ENCODE data around the gene GPR152.

DNA sequence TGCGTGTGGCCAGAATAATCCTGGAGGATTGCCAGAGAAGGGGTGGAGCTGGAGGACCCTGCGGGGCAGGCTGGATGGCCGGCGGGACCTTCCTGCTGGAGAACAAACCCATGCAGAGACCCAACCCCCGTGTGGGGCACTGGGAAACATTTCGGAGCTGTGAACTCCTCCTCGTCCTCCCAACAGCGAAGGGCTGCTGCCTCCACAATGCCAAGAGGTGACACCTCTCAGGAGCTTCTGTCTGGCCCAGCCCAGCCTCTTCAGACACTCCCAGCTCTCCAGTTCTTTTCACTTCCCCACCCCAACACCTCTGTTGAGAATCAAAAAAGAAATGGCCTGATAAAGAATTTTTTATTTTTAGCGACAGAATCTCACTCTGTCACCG lies 25.5 kb downstream of the RHOD start:
- PRO-cap = no peak
- RAMPAGE, long total RNA, 3 experiments = no peak in any of the 3 experiments

GRCh38 chr11:67120181-67120797 lies 1.2 kb downstream of the KDM2A start:
- PRO-cap = no peak
- RAMPAGE, long total RNA, 3 experiments = no peak in any of the 3 experiments

GRCh38 chr11:67139896-67140251 lies 20.8 kb downstream of the KDM2A start:
- PRO-cap = no peak
- RAMPAGE, long total RNA, 3 experiments = no peak in any of the 3 experiments

DNA sequence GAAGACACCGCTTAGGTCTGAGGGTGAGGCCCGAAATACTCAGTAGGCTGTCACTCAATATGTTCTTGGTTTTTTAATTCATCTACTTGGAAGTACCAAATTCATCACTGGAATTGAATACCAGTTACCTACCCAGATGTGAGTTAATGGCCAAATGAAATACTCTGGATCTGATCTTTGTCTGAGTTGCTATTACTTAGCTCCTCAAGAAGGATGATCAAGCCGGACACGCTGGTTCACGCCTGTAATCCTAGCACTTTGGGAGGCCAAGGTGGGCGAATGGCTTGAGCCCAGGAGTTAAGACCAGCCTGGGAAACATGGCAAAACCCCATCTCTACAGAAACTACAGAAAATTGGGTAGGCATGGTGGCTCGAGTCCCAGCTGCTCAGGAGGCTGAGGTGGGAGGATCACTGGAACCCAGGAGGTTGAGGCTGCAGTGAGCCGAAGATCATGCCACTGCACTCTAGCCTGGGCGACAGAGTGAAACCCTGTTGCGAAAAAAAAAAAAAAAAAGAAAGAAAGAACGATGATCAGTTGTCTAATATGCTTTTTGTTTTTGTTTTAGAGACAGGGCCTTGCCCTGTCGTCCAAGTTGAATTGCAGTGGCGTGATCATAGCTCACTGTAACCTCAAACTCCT lies 38.0 kb upstream of the GRK2 start:
- PRO-cap = no peak
- RAMPAGE, long total RNA, 3 experiments = no peak in any of the 3 experiments

GRCh38 chr11:67301962-67302634 lies 1.2 kb upstream of the SSH3 start:
- PRO-cap = unidirectional peak, plus-strand start at chr11:67302411
- RAMPAGE, long total RNA, 3 experiments = no peak in any of the 3 experiments

GRCh38 chr11:67345861-67346986 lies 7.1 kb downstream of the POLD4 start:
- PRO-cap = no peak
- RAMPAGE, long total RNA, 3 experiments = no peak in any of the 3 experiments

DNA sequence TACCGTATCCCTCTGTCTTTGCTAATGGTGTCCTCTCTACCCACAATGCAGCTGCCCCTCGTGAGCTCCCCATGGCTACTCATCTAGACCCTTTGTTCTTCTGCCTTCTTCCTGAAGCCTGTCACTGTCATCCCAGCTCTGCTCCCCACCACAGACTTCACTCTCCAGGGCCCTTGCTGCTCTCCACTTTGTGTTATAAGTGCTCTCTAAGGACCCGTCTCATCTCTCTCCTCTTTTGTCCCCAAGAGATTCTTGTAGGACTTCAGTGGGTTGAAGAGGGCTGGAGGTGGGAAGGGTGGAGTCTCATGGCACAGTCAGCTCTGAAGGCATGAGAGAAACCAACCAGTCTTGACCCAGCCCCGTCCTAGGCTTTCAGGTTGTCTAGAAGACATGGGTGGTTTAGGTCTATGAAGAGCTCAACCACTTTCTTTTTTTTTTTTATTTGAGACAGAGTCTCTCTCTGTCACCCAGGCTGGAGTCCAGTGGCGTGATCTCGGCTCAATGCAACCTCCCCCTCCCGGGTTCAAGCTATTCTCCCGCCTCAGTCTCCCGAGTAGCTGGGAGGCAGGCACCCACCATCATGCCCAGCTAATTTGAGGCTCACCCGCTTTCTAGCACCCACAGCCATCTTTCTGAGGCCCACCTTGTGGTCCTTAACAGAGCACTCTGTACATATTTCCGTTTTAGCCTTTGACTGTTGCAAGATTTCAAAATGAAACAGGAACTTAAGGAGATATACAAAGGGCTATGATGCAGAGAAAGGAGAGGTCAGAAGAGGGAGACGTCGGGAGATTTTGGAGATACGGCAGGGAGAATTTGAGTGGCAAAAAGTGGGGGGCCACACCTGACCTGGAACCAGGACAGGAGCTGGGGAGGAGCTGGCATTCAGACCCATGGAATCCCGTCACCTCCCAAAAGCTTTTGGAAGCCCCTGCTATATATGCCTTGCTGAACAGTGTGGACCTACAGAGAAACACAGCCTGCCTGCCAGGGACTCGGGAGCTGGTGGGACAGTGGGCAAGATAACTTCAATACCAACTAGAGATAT lies 7.7 kb upstream of the CLCF1 start:
- PRO-cap = no peak
- RAMPAGE, long total RNA, 3 experiments = no peak in any of the 3 experiments

GRCh38 chr11:67433878-67434532 lies 3.5 kb downstream of the PTPRCAP start:
- PRO-cap = no peak
- RAMPAGE, long total RNA, 3 experiments = no peak in any of the 3 experiments

GRCh38 chr11:67435796-67436383 lies 1.6 kb downstream of the PTPRCAP start:
- PRO-cap = no peak
- RAMPAGE, long total RNA, 3 experiments = no peak in any of the 3 experiments

- PRO-cap = no peak
- RAMPAGE, long total RNA, 3 experiments = no peak in any of the 3 experiments
Measured at GRCh38 chr11:67441827-67442736, 1.2 kb downstream of the CORO1B start.

DNA sequence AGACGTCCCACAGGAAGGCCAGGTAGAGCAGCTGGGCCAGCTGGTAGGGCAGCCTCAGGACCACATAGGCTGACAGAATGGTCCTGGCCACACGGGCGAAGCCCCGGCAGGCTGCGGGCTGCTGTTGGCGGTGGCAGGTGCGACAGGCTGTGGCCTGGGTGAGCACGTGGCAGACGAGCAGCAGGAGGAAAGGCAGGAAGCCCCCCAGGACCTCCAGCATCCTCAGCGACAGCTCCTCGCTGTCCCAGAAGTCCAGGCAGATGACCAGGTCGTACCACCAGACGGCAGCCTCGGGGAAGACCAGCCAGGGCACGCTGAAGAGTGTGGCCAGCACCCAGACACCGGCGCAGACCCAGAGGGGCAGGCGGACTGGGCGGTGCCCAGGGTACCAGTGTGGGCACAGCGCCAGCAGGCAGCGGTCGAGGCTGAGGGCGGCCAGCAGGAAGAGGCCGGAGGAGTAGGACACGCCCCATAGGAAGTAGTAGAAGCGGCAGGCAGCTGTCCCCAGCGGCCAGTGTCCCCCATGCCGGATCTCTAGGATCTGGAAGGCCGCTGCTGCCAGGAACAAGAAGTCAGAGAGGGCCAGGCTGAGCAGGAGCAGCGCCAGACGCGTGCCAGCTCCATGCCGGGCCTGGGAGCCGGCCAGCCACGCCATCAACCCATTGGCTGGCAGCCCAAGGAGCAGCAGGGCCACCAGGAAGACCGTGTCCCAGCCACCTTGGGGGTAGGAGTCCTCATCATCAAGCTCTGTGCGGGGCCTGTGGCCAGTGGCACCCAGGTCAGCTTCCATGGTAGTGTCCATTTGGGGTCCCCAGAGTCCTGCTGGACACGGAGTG lies at the start of gene GPR152:
Gene GPR152 (minus strand): TSS at position 807 of the 836 bp plus-strand sequence.
- PRO-cap = no peak
- RAMPAGE, long total RNA, 3 experiments = start-site peak on the plus strand in 1 of 3 experiments, centred at position 523 of the sequence, 5 reads per replicate

DNA sequence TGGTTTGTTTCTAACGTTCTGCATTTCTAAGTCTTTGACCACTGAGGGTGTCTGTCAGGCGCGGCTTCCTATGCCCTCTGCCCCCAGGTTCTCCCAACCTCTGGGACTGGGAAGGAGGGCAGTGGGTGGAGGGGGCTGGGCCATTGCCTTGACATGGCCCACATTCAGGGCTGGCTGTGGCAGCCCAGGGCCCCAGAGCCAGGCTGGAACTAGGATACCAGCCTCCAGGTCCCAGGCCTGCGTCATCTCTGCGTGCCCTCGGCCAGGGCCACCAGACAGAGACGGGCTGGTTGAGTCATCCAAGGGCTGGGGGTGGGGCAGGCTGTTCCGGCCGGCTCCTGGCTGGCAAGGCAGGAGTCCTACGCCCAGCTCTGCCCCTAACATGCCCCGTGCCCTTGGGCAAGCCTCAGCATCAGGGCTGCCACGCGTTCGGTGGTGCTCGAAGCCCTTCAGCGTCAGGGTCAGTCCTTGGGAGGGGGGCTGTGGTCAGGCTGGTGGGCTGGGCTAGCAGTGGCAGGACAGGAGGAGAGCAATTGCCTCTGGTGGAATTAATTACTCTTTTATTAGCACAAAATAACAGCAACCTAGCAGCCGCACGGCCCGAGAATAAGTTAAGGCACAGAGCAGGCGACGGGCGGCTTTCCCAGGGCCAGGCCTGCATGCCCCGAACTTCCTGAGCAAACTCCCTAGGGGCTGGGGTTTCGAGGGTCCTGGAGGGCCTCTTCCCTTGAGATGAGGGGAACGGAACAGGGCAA lies 5.1 kb downstream of the TMEM134 start:
- PRO-cap = no peak
- RAMPAGE, long total RNA, 3 experiments = no peak in any of the 3 experiments

DNA sequence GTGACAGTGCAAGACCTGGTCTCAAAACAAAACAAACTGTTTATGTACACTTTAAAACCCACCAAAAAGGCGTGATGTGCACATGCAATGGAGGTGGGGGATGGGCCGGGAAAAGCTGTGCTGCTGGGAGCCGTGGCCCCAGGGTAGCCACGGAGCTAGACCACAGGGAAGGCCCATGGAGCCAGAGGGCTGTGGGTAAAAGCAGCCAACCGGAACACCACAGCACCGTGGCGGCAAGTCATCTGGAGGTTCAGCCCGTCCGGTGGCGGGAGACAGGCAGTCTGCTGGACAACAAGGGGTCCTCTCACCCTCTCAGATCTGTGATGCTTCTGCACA lies 6.7 kb upstream of the CABP2 start:
- PRO-cap = no peak
- RAMPAGE, long total RNA, 3 experiments = no peak in any of the 3 experiments

DNA sequence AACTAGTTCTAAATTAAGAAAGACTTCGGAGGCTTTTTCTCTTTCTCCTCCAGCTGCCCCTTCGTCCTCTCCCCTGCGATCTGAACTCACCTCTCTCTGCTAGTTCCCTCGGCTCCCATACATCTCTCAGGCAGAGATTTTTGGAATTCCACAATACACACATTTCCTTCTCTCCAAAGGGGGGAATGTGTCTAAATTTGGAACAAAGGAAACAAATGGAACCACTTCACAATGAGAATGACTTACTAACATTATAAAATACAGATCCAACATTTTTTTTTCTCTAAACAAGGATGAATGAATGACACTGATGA lies 20.7 kb upstream of the GSTP1 start:
- PRO-cap = no peak
- RAMPAGE, long total RNA, 3 experiments = no peak in any of the 3 experiments

DNA sequence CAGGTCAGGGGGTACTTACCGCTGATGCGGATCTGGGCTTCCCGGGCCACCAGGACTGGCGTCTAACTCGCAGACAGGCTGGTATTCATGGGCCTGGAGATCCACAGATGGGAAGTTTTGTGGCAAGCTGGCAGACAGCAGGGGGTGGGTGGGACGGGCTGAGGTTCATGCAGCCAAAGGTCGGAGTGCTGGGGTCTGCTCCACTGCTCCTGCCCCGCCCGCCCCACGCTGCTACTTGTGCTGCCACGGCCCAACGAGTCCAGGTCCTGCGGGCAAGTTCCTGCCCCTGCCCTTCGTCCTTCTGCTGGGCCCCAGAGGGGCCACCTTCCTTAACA lies 3.1 kb downstream of the ACY3 start:
- PRO-cap = no peak
- RAMPAGE, long total RNA, 3 experiments = no peak in any of the 3 experiments

- PRO-cap = no peak
- RAMPAGE, long total RNA, 3 experiments = no peak in any of the 3 experiments
Measured at GRCh38 chr11:67665608-67666059, 8.8 kb downstream of the ALDH3B2 start.

DNA sequence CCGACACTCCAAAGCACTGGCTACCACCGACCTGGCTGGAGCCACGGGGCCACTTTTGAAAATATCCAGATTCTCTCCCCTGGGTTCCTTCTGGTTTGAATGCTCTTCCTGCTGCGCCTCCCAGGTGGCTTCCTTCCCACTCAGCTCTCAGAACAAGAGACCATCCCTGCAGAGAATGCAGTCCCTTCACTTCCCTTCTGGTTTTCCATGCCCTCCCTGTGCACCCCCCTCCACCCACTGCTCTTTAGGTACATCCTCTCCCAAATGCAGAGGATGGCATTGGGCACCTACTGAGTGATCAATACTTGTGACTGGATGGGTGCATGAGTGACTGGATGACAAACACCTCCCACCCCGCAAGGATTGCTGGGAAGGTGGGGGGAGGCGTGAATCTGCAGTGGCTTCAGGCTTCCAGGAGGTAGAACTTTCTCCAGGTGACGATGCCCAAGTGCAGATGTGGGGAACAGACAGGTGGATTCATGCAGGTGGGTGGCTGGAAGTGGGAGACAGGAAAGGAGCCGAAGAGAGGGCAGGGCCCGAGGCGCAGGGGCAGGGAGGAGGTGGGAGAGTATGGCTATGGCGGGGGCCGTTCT lies 975 bp upstream of the UNC93B1 start:
- PRO-cap = no peak
- RAMPAGE, long total RNA, 3 experiments = no peak in any of the 3 experiments

DNA sequence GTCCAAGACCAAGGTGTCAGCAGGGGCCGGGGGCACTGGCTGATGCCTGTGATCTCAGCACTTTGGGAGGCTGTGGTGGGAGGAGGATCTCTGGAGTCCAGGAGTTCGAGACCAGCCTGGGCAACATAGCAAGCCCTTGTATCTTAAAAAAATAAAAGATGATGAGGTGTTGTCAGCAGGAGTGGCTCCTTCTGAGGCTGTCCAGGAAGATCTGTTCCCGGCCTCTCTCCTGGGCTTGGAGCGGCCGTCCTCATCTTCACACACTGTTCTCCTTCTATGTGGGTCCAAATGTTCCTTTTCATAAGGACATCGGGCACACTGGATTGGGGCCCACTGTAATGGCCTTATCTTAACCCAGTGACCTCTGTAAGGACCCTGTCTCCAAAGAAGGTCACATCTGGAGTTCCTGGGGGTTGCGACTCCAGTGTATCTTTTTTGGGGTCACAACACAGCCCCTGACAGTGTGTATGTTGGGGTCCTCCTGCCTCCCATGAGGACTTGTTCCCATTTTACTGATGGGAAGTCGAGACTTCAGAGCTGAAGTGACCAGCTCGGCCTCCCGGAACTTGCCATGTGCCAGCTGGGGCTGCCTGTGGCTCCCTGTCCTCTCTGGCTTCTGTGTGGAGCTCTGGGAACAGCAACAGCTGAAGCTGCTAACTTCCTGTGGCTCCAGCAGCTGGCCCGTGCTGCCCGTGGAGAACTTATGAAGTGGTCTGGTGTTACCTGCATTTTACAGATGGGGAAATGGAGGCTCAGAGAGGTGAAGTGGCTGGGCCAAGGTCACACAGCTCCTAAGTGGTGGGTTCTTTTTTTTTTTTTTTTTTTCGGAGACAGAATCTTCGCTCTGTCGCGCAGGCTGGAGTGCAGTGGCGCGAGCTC lies 7.6 kb downstream of the TCIRG1 start:
- PRO-cap = no peak
- RAMPAGE, long total RNA, 3 experiments = no peak in any of the 3 experiments

- PRO-cap = no peak
- RAMPAGE, long total RNA, 3 experiments = start-site peak on the minus strand in 2 of 3 experiments, at chr11:68061593-68062030 at its widest, 27 to 32 reads per replicate
Measured at GRCh38 chr11:68061388-68062294, 22.8 kb downstream of the TCIRG1 start.

DNA sequence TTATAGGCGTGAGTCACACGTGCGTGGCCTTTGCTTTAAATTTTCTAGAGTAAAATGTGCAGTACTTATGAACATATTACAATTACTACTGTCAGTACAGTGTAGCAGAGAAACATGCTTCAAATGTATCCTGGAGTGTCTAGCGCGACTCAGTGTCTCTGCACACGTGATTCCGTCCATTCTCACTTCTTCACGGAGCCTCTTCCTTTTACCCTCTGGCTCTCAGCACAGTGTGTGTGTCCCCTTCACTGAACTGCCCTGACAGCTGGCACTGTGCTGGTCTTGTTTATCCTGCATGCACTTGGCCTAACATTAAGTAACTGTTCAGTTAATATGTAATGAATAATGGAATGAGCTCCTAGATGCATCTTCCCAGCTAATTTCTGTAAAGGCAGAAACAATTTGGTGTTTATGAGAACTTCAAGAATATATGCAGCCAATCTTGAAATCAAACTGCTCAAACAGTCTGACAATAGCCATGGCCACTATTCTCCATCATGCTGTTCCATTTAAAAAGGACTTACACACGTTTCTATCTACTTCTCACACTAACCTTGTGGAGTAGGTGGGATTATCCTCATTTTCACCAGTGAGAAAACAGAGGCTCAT lies 44.4 kb downstream of the KMT5B start:
- PRO-cap = no peak
- RAMPAGE, long total RNA, 3 experiments = no peak in any of the 3 experiments